H7 (cell line): ENCODE measurements around a stretch of chr7.

DNA sequence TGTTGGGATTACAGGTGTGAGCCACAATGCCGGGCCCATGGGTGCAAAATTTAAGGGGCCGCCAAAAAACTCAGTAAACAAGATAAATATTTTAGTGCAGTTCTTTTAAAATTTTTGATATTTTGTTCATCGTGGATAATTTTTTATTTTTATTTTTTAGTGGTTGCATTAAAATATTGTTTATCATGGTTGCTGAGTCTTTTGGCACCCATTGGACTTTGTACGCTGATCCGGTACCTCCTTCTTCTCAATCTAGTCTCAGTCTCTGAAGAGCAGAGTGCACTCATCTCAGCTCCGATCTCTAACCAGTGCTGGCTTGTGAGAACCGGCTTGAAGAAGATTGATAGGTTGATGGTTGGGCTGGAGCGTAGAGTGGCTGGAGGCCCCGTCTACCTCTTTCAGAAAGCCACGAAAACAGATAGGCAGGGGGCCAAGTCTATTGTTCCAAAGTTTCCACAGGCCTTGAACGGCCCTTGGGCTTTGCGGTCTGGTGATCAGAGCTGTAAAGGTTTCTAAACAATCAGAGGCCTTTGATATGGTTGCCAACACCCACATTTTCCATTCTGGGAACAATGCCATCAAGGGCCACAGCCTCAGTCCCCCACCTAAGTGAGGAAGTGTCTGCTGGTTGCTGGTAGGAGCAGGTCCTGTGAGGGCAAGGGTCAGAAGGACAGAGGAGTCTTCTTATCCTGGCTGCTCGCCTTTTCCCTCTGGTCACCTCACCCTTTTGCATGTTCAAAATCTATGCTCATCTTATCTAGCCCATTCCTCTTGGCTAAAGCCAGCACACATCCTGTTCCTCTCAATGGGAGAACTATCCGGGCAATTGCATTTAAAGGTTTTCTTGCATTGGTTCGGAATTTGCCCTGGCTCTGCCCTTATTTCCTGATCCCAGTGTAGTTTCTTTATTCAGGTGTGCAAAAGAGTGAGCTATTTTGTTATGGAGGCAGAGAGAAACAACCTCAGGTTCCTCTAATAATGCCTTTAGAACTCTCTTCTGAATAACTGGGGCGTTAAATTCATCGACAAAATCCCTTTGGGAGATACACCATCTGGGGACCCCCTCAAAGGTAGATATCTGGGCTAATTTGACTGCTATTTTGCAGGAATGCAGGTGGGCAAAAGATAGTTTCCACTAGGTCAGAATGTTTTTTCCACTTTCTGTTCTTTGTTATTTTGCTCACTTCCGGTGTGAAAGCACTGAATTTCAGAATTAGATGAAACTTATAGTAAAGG is 70.3 kb upstream of the KMT2E start:
- RAMPAGE, long total RNA = no peak

GRCh38 chr7:105006175-105007126 is 7.6 kb upstream of the KMT2E start:
- RAMPAGE, long total RNA = no peak

- RAMPAGE, long total RNA = no peak
Observed at GRCh38 chr7:105042909-105043146, 28.8 kb downstream of the KMT2E start.

- RAMPAGE, long total RNA = no peak
Observed at GRCh38 chr7:105081440-105081964, 67.5 kb downstream of the KMT2E start.

DNA sequence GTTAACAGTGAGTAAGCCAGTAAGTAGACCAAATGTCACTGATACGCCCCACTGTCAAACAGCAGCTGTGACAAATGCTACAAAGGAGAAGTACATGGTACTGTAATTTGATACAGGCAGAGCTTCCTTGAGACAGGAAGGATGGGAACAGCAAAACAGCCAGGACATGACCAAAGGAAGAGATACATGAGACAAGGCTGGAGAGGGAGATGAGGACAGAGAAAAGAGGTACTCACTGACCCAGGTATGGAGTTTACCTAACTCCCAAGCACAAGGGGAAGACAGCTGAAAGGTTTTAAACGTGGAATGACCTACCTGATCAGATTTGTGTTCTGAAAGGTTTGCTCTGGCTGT is 127.0 kb downstream of the SRPK2 start:
- RAMPAGE, long total RNA = no peak

DNA sequence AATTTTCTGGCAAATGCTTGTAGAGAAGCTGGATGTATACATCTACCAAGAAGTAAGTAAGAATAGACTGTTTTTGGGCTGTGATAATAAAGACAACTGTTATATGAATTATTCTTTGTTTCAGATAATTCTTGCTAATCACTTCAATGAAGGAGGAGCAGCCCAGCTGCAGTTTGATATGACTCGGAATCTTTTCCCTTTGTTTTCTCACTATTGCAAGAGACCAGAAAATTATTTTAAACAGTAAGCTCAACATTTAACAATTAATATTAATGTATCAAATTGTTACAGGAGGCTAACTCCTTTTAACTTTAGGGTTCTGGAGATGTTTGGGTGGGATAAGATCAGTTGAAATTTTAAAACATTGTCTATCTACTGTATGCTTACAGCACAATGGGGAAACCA is 15.9 kb downstream of the EFCAB10 start:
- RAMPAGE, long total RNA = no peak

- RAMPAGE, long total RNA = no peak
Observed at GRCh38 chr7:105676942-105677620, 95.8 kb upstream of the EFCAB10 start.

GRCh38 chr7:105807449-105808051 is 68.8 kb downstream of the ATXN7L1 start:
- RAMPAGE, long total RNA = no peak

- RAMPAGE, long total RNA = no peak
Observed at GRCh38 chr7:106139570-106140504, 27.7 kb upstream of the SYPL1 start.

- RAMPAGE, long total RNA = no peak
Observed at GRCh38 chr7:106178201-106178645, 66.1 kb upstream of the SYPL1 start.

DNA sequence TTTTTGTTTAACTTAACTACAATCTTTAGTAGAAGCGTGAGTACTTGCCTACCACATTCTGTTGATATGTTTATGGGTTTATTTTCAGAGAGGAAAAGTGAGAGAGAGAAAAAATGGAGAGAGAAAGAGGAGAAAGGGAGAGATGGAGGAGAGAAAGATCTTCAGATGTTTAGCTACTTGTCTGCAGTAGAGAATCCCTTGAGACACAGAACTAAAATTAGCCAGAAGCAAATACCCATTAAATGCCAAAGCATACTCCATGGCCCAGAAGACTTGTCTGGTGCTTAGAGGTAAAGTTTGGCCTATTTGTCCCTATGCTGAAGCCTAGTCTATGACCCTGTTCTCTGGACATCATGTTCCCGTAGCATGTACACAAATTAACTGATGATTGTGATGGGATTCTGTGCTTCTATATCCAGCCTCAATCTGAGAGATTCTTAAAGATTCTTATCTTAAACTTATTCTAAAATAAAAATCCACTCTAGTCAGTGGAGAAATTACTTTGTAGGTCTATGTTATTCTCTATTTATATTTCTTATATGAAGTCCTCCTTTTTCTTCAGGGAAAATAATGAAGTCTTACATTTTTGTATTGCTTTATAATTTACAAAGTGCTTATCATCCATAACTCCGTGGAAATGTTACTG is 85.7 kb downstream of the NAMPT start:
- RAMPAGE, long total RNA = no peak

GRCh38 chr7:106270257-106271221 is 14.2 kb downstream of the NAMPT start:
- RAMPAGE, long total RNA = no peak

DNA sequence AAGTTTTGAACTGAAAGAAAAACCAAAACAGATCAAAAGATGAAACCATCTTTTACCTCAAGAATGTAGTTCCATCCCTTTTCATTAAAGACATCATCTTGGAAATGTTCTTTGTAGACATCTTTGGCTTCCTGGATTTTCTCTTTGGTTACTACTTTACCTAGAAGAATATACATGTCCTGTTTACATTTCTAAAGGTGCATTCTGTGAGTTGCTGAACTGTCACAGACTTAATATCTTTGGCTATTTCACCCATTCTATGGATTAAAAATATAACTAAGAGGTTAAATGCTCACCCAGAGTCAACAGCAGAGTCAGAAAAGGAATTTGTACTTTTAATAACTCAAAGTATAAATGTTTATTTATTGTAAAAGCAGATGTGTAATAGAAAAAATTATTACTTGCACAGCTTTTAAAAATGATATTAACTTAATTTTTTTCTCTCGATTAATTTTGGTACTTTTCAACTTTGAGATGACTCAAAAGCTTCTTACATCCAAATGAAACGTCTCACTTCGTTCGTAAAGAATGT is 9.8 kb downstream of the NAMPT start:
- RAMPAGE, long total RNA = no peak

- RAMPAGE, long total RNA = no peak
Observed at GRCh38 chr7:106276386-106276923, 8.3 kb downstream of the NAMPT start.

DNA sequence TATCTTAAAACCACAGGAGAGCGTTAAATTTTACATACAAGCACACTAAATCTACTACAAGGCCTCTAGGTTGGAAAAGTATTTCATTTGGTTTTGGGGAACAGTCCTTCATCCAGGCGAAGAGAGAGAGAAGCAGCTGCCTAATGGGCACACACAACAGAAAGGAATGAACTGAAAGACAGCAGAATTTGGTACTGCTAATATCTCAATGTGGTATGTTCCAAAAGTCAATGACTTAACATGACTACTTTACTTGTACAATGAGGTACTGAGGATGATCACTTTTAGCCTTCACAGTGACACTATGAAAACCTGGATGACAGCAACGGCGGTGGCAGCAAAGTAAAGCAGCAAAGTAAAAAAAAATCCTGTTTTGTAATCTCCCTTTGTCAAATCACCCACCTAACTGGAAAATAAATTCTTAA is 7.4 kb downstream of the NAMPT start:
- RAMPAGE, long total RNA = no peak

DNA sequence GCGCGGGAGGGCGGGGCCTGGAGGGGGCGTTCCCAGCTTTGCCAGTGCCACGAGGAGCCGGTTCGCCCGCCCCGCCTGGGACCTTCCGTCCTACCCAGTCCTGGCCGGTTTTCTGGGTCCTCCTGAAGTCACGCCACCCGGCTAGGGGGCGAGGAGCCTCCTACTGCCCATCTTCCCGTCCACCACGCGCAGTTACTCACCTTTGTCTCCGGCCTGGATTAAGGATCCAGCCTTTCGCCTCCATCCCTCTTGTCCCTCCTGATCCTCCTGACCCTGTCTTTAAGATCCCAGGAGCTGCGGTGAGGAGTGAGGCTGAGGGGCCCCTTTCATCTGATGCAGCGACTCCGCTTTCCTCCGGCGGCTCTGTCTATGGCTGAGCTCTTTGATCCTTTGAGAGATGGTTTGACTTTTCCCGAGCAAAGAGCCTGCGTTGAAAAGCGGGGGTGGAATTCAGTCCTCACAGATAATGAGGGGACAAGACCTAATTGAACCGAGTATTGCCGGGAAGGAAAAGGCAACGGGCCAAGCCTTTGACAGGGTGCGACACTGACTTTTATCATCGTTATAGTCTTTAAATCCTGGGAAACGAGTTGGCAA is 656 bp upstream of the NAMPT start:
- RAMPAGE, long total RNA = no peak

DNA sequence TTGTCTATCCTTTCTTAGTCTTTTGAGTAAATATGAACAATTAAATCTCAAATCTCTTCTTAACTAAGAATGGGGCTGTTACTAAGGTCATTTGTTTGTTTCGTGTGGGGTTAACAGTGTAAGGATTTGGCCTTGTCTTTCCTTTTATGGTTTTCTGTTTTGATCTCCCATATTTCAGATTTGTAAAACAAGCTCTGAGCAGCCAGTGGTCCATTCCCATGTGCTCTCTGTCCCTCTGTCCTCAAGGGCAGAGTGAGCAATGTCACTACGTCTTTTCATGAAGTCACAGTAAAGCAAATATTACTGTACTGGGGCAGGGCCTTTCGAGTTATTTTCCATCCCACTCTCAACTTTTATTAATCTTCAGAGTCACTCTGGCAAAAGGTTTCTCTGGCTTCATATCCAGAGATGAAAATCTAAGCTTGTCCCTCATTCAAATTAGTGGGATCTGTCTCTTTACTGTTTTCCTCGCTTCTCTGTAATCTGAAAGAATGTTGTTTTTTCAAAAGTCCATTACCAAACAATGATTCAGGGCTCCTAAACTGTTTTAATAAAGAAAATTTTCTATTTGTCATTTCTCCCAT is 41.9 kb upstream of the NAMPT start:
- RAMPAGE, long total RNA = no peak

- RAMPAGE, long total RNA = no peak
Observed at GRCh38 chr7:106414126-106414592, 129.4 kb upstream of the NAMPT start.

DNA sequence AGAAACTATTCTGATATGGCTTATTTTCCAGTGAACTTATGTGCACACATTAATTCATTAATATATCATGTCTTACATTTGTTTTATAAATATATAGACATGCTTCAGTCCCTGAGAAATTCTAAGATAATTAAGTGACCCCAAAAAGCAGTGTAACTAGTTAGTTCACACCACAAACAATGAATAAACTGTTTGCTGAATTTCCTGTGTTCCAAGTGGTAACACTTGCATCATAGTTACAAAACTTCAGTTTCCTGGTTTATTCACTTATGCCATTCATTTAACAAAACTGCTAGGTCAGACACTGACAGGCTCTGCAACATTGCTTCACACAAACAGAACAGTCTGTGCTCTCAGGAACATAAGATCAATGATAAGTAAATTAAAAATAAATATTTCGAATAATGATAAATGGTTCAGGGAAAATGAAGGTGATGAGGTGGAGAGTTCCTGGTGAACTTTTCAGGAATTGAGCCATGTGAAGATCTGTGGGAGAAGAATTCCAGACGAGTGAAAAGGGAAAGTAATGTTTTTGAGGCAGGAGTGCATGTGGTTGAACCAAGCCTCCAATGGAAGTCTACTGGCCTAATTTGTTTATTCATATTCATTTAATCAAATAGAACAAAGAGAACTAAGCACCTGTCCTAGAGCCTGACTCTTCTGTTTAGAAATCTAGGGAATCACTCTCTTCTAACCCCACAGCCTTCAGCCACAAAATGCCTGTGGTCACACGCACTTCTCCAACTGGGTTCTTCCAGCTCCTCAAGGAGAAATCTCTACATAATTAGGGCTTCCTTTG is 133.4 kb upstream of the NAMPT start:
- RAMPAGE, long total RNA = no peak

- RAMPAGE, long total RNA = no peak
Observed at GRCh38 chr7:106418809-106419212, 134.0 kb upstream of the NAMPT start.